T-cell (primary cell): Measurements from ENCODE around the genes ZNF783 and KRBA1.

- PRO-cap, 7 experiments, result no peak in any of the 7 experiments
Observed at GRCh38 chr7:149196691-149197111, 1.4 kb downstream of the ZNF282 start.

GRCh38 chr7:149229089-149229976 lies 10.1 kb upstream of the ZNF212 start:
- PRO-cap, 7 experiments, result peak in 1 of 7 experiments; most common plus-strand start chr7:149229153 (in 1)

DNA sequence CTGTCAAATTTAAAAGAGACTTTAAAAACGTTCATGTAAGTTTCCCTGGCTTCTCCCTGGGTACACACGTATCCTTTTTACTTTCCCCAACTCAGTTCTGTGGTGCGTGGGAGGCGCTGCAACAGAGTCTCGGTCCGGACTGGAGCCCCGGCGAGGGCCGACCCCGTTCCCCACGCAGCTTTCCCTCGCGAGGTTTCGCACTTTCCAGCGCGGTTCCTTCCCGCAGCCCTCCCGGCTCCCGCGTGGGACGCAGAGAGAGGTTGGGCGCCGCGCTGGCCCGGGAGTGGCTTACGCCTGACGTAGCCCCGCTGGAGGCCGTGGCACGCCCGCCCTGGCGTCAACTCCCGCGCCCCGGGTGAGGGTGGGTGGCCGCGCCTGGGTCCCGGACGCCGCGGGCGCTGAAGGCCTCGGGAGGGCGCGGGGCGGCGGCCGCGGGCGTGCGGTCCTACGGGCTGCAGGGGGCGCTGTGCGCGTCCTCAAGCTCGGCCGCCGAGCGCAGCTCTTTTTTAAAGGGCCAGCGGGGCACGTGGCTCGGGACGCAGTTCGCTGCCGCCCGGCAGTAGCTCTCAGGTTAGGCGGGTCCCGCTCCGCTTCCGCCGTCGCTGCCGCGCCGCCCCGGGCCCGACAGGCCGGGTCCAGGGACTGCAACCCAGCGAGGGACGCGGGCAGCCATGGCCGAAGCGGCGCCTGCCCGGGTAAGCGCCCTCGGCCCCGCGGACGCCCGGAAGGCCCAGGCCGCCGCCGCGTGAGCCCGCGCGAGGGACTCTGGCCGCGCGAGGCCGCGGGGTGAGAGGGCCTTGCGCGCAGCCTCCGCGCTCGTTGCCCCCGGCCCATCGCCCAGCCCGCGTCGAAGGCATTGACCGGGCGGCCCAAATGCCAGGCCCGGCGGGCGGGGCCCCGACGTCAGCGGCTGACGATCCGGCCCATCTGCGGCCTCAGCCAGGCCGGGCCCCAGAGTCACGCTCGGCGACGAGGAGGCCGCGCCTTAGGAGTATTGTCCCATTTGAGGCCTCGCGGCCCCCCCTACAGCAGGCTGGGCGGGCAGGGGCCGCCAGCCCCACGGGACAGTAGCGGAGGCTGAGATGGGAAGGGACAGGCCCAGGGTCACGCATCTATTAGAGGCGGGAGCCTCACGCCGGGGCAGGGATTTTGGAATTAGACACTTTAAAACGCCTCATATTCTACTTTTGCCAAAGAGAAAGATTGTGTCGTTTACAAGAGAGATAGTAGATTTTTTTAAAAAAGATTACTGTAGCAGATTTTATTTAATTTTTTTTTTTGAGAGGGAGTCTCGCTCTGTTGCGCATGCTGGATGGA lies at the start of gene ZNF783:
TSS of gene ZNF783 (plus strand) at position 534 of the 1,317 bp plus-strand sequence.
- PRO-cap, 7 experiments, result peak in 7 of 7 experiments; most common plus-strand start position 559 of the sequence (in 4); most common minus-strand start position 255 of the sequence (in 4)

GRCh38 chr7:149284737-149285620 lies 23.0 kb downstream of the ZNF783 start:
- PRO-cap, 7 experiments, result peak in 7 of 7 experiments; most common plus-strand start chr7:149285311 (in 7); most common minus-strand start chr7:149285033 (in 2)

- PRO-cap, 7 experiments, result no peak in any of the 7 experiments
Observed at GRCh38 chr7:149377469-149377849, 83.4 kb downstream of the ZNF777 start.

- PRO-cap, 7 experiments, result peak in 6 of 7 experiments; most common plus-strand start chr7:149422845 (in 5)
Observed at GRCh38 chr7:149422681-149423875, 37.8 kb downstream of the ZNF777 start.

GRCh38 chr7:149594935-149595517 lies 97.4 kb upstream of the ZNF746 start:
- PRO-cap, 7 experiments, result no peak in any of the 7 experiments

DNA sequence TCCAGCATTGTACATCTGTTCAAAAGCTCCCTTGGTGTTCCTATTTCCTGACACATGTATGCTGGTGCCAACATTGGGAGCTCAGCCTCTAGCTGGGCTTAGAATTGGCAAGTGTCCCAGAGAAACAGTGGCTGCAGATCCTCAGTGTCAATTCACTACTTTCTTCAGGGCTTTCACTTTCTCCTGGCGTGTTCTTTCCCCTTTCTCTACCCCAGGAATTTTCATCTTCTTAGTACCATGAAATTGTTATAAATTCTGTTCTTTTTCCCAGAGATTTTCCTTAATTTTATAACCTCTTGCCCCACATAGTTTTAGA lies 44.4 kb upstream of the KRBA1 start:
- PRO-cap, 7 experiments, result no peak in any of the 7 experiments

DNA sequence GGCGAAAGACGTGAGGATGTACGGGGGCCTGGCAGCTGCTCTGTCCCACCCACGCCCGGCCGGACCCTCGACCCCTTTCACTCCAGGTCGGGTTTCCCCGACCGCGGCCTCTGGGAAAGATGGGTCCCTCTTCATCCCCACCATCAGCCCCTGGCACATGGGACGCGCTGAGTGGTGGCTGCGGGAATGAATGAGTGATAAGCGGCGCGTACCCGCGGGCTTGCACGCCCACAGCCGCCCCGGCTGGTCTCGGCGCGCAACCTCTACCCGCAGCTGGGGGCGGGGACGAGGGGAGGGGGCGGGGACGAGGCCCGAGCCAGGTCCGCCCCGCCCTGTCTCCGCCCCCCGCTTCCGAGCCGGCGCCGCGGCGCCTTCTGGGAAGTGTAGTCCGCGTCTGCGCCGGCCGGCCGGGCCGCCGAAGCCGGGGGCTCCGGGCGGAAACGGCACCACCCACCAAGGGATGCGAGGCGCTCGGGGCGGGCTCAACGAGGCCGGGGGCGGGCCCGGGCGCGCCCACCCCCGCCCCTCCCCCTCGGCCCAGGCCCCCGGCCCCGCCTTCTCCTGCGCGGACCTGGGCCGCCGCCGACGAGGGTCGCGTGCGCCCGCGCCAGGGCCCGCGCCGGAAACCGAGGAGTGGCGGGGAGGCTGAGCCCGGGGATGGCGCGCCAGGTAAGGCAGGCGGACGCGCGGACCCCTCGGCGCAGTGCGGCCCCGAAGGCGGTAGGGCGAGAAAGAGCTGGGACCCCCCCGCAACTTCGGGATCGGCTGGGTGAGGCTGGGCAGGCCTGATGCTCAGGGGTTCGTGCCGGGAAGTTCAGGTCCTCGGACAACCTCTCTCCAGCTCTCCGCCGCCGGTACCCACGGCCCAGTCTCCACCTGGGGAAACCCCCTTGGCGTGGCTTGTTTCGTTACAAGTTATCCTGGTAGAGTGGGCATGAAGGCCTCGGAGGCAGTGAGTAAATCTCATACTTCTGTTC lies at the start of gene KRBA1:
TSS of gene KRBA1 (plus strand) at position 554 of the 977 bp plus-strand sequence.
- PRO-cap, 7 experiments, result peak in 6 of 7 experiments; most common plus-strand start position 632 of the sequence (in 5); most common minus-strand start position 188 of the sequence (in 2)

GRCh38 chr7:149770883-149771455 lies 2.4 kb downstream of the ZNF467 start:
- PRO-cap, 7 experiments, result no peak in any of the 7 experiments

DNA sequence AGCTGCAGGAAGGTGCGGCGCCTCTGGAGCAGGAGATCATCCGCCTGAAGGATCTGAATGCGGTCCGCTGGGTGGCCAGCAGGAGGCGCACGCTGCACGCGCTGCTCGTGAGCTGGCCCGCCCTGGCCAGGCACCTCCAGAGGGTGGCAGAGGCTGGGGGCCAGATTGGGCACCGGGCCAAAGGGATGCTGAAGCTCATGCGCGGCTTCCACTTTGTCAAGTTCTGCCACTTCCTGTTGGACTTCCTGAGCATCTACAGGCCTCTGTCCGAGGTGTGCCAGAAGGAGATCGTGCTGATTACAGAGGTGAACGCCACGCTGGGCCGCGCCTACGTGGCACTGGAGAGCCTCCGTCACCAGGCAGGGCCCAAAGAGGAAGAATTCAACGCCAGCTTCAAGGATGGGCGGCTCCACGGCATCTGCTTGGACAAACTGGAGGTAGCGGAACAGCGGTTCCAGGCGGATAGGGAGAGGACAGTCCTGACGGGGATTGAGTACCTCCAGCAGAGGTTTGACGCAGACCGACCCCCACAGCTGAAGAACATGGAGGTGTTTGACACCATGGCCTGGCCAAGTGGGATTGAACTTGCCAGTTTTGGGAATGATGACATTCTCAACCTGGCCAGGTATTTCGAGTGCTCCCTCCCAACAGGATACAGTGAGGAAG lies 12.2 kb upstream of the ATP6V0E2 start:
- PRO-cap, 7 experiments, result no peak in any of the 7 experiments

- PRO-cap, 7 experiments, result no peak in any of the 7 experiments
Observed at GRCh38 chr7:149874169-149874378, 305 bp downstream of the ATP6V0E2 start.

DNA sequence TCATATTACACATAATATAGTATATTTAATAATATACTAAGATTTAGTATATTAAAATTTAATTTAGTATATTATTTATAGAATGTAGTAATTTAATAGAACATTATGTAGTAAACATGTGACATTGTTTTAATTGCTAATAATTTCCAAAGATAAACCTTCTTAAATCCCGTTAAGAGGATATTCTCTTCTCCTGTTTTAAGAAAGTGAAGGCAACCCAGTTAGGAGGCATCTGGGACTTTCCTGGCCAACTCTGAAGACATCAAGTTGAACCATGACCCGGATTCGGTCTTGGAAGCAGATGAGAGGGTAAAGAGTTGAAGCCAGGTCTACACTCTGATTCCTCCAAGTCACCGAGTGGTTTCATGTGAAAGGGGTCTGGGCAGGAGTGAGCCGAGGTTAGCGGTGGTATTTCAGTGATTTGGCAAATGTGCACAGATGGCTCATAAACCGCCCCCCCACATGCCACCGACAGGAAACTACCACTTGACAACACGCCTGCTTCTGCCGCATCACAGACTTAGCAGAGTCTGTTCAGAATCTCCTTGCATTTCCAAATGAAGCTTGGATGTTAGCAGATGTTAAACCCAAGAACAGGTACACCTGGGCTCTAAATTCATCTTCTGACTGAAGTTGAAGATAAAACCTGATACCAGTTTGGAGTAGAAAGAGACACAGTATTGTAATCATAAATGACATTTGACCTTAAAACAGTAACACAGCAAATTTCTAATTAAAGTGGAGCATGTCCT lies 11.3 kb upstream of the REPIN1 start:
- PRO-cap, 7 experiments, result peak in 3 of 7 experiments; most common plus-strand start position 548 of the sequence (in 3); most common minus-strand start position 359 of the sequence (in 2)

- PRO-cap, 7 experiments, result no peak in any of the 7 experiments
Observed at GRCh38 chr7:150369885-150370604, 1.4 kb downstream of the REPIN1 start.

GRCh38 chr7:150408659-150409447 lies 3.4 kb downstream of the ENSG00000284691 start:
- PRO-cap, 7 experiments, result peak in 1 of 7 experiments; most common minus-strand start chr7:150408912 (in 1)

- PRO-cap, 7 experiments, result peak in 2 of 7 experiments; most common minus-strand start chr7:150476913 (in 1)
Observed at GRCh38 chr7:150476605-150477164, 26.3 kb downstream of the GIMAP8 start.

DNA sequence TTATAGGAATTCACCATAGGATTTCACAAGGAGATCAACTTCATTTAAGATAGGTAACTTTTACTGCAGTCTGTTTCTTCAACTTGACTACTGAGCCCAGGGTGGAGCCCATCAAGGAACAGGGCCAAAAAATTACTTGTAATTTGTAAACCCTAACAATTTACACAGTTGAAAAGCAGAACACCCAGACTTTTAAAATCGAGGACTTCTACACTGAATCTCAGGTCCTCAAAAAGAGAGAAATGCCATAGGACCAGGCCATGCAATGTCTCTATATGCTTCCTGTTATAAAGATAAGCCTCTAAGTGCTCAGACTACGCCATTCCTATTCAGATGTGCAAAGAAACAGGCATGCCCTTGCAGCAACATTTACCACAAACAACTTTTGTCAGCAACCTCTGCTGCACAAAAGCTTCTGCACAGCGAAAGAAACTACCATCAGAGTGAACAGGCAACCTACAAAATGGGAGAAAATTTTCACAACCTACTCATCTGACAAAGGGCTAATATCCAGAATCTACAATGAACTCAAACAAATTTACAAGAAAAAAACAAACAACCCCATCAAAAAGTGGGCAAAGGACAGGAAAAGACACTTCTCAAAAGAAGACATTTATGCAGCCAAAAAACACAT lies 10.5 kb upstream of the GIMAP4 start:
- PRO-cap, 7 experiments, result peak in 1 of 7 experiments; most common plus-strand start position 332 of the sequence (in 1); most common minus-strand start position 267 of the sequence (in 1)

- PRO-cap, 7 experiments, result no peak in any of the 7 experiments
Observed at GRCh38 chr7:150585241-150585463, 18.0 kb downstream of the GIMAP4 start.

DNA sequence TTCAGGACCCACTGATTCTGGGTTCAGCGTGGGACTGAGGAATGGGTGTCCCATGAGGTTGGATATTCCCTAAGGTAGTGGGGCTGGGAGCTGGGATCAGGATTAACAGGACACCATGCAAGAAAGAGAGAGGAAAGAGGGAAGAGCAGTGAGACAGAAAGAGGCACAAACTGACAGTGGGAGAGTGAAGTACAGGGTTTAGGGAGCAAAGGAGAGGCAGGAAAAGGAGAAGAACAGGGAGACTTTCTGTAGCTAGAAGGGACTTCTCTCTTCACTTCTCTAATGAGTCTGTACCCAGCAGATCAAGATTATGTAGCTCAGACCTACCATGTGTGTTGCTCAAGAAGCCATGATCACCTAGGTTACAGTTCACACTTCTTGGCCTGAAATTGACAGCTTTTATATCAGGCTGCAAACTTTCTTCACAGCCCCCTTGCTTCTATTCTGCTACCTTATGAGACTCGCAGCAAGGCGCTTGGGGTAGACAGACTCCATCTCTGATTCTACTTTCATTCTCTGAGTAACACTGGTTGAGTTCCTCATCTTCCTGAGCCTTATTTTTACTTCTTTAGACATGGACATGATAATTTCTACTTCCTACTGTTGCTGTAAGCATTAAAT lies 19.7 kb upstream of the GIMAP2 start:
- PRO-cap, 7 experiments, result peak in 7 of 7 experiments; most common plus-strand start position 512 of the sequence (in 3); most common minus-strand start position 284 of the sequence (in 7)

DNA sequence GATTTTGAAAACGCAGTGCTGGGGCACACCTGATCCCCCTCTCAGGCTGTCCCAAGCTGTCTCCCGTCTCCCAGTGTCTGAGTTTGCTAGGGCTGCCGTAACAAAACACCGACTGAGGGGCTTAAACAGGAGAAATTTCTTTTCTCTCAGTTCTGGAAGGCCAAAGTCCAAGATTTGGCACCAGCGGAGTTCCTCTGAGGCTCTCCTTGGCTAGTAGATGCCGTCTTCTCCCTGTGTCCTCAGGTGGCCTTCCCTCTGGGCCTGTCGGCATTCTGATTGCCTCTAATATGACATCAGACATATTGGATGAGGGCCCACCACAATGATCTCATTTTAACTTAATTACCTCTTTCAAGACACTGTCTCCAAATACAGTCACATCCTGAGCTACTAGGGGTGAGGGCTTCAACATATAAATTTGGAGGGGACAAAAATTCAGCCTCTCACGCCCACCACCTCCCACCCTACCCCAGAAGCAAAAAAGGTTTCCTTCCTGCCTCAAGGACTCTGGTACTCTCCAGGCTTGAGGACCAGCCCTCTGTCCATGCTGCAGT lies 11.8 kb downstream of the TMEM176B start:
- PRO-cap, 7 experiments, result no peak in any of the 7 experiments